ENCODE measurements around a stretch of chr1.

DNA sequence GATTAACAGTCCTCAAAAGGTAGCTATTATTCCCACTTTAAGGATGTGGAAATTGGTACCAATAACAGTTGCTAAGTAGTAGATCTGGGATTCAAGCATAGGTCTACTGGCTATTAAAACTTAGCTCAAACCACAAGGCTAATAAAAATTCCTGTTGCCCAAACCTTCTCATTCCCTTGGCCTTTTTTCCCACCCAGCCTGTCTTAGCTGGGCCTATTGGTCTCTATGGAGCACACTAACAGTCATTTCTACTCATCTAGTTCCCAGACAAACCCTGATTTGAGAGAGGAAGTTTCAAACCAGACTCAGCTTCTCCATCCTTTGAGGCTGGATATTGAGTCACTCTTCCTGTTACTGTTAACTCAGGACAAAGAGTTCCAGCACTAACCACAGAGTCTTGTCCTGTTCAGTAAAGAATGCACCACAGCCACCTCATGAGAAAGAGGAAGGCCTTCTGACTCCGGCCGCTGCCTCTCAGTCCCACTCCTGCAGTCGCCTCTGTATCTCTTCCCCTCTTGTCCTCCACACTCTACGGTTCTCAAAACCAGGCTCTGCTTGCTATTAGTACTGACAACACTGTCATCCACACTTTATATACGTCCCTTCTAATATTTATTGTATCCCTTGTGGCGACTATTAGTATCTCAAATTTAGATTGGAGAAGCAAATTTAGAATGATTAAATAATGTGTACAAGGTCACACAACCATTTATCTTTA lies 137.8 kb downstream of the PTPRC start:
- PRO-cap = bidirectional peak, plus-strand start at position 491 of the sequence, minus-strand start at position 498 of the sequence

- PRO-cap = no peak
These were observed 253.3 kb downstream of the PTPRC start for GRCh38 chr1:198892073-198892572.

DNA sequence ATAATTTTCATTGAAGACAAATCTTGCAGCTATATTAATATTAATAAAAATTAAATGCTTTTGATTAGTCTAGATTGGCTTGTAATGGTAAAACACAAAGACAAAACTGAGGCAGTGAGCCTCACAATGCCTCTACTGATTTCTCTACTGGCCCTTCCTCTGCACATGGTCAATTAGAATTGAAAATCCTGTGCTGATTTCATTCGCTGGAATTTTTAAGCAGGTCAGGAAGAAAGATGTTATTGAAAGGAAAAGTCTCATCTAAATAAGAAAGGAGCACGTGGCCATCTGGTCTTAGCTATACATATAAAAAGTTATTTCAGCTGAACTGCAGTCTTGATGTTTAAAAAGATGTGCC lies 293.4 kb downstream of the PTPRC start:
- PRO-cap = no peak

- PRO-cap = no peak
These were observed 2.2 kb downstream of the NR5A2 start for GRCh38 chr1:200029780-200030070.

DNA sequence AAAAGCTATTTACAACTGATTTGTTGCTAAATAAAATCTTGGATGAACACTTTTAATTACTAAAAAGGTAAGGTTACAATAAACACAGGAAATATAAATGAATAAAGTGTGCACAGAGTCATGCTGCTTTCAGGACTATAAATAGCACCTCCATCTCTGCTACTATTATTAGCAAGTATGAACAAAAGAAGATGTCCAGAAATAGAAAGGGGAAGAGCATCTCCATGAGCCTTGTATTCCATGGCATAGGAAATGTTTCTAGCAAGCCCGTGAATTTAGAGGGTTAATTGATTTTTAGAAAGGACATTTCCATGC lies 45.1 kb downstream of the NR5A2 start:
- PRO-cap = no peak

- PRO-cap = no peak
These were observed 7.8 kb upstream of the KIF14 start for GRCh38 chr1:200628168-200628901.

DNA sequence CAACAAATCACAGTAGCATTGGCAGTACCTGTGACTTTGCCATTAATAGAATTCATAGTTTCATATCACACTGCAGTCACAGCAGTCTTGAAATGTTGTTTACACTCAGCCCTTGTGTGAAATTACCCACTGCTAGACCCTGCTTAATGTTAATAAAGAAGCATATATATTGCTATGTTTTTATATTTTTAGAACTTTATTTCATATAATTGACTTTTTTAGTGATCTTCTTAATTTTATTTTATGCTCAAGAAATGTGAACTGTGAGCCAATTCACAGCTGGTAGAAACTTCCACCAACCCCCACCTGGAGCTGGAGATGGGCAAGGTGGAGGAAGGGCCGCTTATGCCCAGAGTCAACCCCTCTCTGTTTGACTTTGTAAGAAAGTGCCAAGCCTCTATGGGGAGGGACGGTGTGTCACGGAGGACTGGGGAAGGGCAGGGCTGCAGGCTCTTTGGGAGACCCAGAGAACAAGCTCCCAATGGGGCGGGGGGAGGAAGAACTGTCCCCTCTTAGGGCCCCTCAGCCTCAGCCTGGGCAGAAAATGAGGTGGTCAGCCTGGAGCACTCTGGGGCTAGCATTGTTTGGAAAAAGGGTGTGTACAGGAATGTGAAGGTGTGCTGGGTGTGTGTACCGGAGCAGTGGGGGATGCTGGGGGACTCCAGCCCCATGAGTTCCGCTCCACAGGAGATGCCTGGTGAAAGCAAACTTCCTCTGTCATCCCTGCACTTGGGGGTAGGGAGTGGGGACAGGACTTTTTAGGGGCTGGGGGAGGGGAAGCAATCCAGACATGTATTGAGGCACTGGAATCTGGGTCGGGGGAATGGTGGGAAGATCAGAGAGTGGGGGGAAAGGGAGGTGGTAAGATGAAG lies 1.4 kb upstream of the INAVA start:
- PRO-cap = bidirectional peak, plus-strand start at position 420 of the sequence, minus-strand start at position 368 of the sequence; bidirectional peak, plus-strand start at position 686 of the sequence, minus-strand start at position 582 of the sequence

GRCh38 chr1:200993010-200993345 lies 30.5 kb downstream of the KIF21B start:
- PRO-cap = no peak

DNA sequence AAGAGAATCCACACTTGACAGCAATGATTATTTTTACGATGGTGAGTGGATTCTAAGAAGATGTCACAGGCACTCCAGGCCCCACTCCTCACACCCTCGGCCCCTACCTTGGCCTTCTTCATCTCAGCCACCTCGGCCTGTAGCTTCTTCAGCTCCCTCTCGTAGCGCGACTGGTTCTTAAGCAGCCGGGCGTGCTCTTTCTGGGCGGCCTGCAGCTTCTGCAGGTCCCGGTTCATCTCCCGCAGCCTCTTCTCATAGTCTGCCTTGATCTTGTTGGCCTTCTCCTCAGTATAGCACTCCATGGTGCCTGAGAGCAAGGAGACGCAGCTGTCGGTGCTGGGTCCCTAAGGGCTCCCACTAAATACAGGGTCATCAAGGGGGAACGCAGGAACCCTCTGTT lies 27.4 kb downstream of the KIF21B start:
- PRO-cap = no peak

DNA sequence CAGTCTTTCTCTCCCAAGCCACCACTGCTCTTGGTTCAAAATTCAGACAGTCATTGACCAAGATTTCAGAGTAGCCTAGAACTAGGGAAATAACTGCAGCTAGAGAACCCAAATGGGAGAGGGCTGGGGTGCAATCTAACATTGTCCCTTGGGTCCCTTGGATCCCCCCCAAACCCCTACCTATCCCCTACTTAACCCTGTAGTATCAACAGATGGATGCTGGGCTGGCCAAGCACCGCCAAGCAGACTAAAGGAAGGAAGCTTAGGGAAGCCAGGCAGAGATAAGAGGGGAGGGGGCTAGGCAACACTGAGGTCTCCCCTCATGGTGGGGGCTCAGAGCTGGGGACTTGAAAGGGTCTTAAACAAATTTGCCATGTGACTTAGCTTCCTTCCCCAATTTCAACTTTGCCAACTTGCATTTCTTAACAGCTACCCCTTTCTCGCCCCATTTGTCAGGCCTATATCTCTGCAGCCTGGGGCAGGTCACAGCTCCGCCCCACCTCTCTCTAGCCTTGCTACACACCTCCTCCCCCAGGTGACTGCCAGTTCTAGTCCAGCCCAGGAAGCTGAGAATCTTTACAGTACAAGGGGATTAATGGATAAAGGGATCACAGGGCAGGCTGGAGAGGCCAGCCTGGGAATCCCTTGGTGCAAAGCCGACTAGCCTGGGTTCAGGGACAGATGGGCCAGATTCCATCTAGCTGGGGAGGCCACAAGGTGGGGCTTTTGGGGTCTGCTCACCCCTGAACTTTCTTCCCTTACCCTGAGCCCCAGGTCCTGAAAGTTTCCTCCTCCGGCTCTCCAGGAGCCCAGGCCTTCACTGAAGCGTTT lies 3.4 kb downstream of the KIF21B start:
- PRO-cap = unidirectional peak, plus-strand start at position 602 of the sequence

DNA sequence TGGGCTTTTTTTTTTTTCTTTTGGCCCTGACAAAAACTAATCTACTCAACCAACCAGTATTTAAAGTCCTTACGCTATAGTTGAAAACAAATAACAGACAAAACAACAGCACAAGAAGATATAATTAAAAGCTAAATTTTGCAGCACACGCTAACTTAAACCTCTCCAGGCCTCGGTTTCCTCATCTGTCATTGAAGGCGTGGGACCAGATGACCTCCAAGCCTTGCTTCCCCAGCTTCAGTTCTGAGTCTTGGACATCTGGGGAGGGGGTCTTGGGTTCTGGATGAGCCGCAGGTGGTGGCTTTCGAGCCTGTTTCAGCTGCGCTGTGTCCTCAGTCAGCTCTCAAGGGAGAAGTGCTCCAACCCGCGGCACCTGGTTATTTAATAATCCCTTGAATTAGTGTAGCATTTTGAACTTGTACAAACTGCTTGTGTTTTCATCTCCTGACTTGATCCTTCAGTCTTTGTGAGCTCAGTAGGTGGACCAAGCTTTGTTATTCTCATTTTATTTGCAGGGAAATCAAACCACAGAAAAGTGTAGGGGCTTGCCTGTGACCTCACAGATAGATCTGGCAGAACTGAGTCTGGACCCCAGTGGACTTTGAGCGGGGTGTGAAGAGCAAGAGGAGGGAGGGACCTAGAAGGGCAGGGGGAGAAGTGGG lies 18.6 kb downstream of the PKP1 start:
- PRO-cap = no peak

DNA sequence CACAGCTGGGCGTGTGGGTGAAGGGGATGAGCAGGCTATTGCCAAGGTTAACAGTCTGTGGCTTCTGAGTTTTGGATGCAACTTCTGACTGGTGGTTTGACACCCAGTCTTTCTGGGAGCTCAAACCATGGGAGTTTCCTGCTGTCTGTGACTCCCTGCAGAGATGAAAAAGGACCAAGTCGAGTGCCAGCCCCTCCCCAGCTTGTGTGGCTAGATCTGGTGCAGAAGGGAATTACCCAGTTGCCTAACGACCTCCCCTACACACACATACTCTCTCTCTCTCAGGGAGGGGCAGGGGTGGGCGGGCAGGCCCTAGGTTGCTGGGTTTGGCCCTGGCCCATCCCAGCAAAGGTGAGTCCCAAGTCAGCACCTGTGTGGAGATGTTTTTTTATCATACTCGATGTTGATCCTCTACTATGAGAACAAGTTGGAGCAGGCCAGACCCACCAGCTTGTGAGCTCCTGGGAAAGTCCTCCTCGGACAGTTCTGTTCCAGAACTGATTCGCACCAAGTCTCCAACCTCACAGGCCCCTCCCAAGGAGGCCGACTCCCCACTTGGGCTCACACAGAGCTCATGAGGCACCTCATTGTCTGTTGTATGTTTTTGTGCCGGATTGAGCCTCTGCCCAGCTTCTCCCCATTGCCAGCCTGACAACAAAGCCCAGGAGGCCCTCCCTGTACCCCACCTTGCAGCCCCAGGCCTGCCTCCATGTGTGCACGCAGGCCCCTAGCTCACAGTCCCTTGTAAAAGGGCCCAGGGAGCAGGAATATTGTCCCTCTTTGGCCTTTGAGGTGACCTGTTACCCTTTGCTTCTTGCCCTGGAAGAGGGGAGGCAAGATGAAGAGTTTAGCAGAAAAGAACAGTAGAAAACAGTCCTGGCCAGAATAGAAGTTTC lies 28.4 kb downstream of the PKP1 start:
- PRO-cap = no peak

- PRO-cap = no peak
These were observed 42.7 kb downstream of the PKP1 start for GRCh38 chr1:201325966-201326370.

GRCh38 chr1:201455681-201456146 lies 13.3 kb downstream of the PHLDA3 start:
- PRO-cap = no peak

DNA sequence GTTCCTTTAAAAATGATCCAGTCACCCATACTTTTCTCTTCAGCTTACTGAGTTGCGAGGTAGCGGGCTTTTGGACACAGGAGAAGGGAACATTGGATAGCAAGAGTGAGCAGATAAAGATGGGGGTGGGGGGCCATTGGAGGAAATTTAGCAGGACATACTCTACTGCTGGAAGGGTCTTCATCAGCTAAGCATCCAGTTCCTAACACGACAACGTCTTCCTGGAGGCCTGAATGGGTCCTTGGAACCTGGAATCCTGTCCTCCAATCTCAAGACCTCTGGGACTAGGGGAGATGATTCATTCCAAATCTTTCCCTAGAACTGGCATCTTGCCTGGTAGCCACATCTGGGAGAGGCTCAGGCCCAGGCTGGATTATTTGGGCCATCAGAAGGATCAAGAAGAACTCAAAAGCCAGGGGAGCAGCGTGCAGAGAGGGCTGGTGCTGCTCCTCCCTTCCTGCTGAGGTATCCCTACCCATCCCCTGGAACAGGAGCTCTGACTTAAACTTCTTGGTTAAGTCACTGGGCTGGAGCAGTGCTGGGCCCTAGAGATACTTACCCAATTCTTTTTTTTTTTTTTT lies 2.7 kb upstream of the PHLDA3 start:
- PRO-cap = no peak

GRCh38 chr1:201481741-201482712 lies 13.0 kb upstream of the PHLDA3 start:
- PRO-cap = bidirectional peak, plus-strand start at chr1:201481821, minus-strand start at chr1:201481795; bidirectional peak, plus-strand start at chr1:201482196, minus-strand start at chr1:201481974

- PRO-cap = no peak
These were observed 14.0 kb downstream of the CSRP1 start for GRCh38 chr1:201492885-201493456.

DNA sequence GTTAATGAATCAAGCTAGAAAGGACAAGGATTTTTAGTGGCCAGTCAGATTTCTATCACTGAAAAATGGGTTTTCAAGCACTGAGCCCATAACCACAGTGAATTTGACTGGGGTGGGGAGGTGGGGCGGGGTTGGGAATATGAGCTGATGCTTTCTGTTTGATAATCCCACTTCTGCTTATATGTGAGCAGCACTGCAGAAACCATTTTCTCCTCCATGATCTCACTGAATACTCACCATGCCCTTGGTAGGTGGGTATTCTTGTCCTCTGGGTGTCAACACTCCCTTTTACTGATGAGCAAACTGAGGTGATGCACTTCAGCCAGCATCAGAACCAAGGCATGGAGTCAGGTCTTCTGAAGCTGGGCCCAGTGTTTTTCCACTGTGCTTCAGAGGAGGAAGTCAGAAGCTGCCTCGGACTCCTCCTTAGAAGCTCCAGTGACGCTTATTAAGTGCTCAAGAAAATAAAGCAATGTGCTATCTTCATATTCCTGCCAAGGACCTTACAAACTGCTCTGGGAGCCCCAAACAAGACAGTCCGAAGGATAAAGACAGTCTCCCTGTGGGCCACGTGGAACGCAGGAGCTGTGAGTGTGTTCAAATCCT lies 3.3 kb upstream of the NAV1 start:
- PRO-cap = no peak

DNA sequence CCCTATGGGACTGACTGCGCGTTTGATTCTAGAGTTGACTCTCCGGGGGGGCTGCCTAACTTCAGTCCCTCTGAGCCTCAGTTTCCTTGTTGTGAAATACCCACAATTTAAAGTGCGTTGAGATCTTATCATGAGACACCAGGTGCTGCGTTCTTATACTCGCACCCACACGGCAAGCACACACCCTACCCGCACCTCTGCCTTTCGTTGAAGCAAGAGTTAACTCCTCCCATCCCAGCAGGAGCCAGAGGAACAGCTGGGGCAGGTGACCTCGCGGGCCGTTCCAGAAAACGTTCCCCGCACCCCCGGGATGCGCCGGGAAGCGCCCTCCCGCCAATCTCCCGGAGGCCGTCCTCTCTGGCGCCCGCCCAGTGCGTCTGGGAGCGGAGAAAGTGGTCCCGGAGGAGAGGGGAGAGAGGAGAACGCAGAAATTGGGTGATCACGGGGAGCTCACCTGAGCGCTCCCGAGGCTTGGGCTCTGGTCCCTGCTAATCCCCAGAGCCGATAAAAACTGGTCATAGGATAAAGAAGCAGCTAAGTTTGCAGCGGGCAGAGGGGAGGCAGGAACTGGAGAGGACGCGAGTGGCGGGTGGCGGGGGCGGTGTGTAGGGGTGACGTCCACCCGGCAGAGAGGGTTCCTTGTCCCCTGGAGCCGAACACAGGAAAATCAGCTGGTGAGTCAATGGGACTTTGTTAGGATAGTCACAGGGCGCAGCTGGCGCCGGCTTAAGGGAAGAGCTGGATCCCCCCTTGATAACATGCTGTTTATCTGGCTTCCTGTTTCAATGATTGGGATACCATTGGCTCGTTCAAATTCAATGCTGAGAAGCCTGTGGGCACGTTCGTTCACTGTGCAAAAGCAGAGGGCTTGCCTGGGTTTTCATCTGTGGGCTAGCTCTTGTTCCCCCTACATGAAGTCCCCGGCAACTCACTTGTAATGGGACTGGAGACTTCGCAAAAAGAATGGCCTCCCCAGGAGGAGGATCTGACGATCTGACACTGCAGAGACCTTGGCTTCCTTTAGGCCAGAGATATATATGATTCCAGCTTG lies 963 bp downstream of the NAV1 start:
- PRO-cap = bidirectional peak, plus-strand start at position 395 of the sequence, minus-strand start at position 307 of the sequence; bidirectional peak, plus-strand start at position 685 of the sequence, minus-strand start at position 496 of the sequence

DNA sequence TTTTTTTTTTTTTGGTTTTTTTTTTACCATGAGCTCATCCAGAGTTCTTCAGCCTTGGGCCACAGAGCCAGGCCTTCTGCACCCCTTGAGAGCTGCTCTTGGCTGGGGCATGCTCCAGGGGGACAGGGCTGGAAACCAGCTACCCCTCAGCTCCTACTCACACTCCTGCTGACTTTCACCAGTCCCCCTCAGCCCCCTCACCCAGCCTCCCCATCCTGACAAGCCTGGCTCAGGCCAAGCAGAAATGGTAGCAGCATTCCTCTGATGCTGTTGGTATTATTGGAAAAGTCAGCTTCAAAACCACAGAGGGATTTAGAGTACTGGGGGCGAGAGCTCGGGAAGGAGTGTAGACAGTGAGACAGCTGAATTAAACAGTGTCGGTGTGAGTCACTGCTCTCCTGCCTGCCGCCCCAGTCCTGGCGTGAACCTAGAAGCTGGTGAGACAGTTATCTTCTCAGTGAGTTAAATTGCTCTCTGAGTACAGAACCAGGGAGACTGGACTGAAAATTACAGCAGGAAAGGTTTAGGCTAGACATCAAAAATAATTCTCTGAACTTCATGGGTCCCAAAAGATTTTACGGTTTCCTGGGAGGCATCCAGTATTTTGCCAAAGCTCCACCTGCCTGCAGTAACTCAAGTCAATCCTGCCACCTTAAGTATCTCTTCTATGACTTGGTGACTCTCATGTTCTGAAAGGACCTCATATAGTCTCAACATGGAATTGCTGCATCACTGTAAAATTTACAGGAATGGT lies 63.9 kb downstream of the NAV1 start:
- PRO-cap = no peak